Measurements from ENCODE around the genes DIP2C, GTPBP4 and IDI1.

DNA sequence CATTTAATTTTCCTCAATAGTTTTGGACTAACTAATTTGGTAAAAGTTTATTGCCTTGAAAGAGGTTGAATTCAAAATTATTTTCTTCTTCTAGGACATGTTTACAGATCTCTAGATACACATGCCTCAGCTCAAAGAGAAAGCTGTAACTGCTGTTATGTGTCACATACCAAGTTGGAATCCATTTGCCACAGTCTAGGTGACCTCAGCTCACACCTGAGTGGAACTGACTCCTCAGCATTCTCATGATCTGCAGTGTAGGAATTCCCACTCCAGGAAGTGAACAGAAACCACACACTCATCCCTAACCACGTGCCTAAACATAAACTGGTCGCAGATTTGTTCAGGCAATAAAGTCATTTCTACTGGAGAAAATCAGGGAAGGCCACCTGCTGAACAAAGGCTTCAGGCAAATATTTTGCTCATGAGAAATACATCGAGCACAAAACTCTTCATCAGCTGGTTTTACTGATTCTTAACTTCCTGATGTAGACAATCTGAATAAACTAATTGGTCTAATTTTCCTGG is 23.0 kb upstream of the ZMYND11 start:
- PRO-cap: unidirectional peak, plus-strand start at position 365 of the sequence

DNA sequence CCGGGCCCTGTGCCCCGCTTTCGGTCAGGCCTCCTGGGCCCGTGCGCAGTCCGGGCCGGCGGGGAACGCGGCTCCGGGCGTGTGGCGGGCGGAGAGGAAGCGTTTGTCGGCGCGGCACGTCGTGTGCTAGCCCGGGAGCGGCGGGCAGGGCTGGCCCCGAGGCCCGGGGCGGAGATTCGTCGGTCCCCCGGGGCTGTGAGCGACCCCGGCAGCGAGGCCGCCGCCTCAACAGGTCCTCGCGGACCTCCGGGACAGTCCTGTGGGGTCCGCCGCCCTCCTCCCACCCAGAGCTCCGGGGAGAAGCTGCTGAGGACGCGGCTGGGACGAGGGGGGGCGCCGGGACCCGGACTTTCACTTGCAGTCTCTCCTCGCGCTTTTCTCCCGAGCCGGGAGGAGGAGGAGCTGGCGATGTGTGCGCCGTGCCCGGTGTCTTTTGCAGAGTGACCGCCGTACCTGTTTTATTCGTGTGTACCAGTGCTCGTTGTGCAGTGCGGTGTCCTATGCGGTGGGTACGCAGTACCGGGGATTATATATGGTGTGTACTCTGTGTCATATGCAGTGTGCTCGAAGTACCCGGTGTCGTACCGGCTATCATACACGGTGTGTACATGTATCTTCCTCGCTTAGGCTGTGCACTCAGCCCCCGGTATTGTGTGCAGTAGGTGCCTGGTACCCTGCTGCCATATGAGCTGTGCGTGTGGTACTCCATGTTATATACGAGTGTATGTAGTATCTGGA is 827 bp downstream of the ZMYND11 start:
- PRO-cap: bidirectional peak, plus-strand start at position 112 of the sequence, minus-strand start at position 86 of the sequence; unidirectional peak, minus-strand start at position 383 of the sequence; unidirectional peak, minus-strand start at position 442 of the sequence

DNA sequence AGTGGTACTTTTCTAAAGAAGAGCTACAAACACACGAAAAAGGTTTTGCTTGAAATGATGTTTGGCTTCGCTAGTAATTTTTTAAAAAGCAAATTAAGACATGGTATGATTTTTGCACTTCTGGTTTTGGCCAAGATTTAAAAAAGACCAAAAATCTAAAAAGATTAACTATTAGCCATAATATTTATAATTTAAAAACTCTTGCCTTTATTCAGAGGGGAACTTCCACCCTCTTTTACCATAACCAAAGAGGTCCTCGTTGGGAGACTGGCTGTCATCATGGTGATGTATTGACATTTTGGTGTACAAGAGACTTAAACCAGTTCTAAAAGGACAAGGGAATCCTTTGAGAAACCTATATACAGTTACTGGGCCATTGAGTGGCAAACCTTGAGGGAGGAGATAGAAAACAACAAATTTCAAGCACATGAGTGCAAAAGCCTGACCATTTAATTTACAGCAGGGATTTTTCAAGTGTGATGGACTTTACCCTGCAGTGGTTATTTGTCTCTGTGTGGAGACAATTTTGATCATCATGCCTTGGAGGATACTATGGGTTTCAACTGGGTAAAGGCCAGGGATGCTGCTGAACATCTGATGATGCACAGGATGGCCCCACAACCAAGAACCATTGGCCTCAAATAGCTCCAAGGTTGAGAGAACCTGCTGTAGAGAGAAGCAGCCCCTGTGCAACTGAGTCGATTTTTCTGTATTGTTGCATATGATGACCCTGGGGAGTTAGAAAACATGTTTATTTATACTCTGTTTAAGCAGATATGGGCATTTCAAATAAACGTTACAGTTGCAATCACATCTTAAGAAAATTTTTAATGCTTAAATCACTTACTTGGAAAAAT is 20.5 kb downstream of the ZMYND11 start:
- PRO-cap: no peak

GRCh38 chr10:443395-443858 is 246.0 kb downstream of the DIP2C start:
- PRO-cap: no peak

- PRO-cap: no peak
Observed at GRCh38 chr10:520369-520764, 169.1 kb downstream of the DIP2C start.

DNA sequence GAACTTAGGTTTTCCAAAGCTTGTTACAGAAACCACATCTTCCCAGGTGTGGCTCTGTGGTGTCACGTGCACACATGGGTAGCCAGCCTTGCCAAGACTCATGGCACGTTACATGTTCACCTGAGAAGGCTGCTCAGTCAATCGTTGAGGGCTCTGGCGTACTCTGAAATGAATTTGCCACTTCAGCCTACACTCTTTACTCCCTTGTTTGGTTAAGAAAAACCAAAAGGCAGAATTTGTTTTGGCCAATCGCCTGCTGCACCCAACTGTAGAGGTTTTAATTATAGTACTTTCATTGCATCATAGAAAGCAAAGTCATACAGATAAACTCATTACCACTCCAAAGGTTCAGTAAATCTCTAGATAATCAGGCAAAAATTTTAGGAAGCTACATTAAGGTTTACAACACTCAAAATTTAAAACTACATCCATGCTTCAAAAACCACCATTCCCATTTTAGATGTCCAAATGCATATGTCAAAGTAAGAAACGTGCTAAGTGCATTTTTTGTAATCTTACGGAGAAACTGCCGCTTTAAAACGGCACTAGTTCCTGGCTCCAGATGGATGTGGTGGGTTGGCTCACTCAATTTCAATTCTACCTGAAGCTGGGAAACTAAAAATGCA is 88.5 kb downstream of the DIP2C start:
- PRO-cap: no peak

DNA sequence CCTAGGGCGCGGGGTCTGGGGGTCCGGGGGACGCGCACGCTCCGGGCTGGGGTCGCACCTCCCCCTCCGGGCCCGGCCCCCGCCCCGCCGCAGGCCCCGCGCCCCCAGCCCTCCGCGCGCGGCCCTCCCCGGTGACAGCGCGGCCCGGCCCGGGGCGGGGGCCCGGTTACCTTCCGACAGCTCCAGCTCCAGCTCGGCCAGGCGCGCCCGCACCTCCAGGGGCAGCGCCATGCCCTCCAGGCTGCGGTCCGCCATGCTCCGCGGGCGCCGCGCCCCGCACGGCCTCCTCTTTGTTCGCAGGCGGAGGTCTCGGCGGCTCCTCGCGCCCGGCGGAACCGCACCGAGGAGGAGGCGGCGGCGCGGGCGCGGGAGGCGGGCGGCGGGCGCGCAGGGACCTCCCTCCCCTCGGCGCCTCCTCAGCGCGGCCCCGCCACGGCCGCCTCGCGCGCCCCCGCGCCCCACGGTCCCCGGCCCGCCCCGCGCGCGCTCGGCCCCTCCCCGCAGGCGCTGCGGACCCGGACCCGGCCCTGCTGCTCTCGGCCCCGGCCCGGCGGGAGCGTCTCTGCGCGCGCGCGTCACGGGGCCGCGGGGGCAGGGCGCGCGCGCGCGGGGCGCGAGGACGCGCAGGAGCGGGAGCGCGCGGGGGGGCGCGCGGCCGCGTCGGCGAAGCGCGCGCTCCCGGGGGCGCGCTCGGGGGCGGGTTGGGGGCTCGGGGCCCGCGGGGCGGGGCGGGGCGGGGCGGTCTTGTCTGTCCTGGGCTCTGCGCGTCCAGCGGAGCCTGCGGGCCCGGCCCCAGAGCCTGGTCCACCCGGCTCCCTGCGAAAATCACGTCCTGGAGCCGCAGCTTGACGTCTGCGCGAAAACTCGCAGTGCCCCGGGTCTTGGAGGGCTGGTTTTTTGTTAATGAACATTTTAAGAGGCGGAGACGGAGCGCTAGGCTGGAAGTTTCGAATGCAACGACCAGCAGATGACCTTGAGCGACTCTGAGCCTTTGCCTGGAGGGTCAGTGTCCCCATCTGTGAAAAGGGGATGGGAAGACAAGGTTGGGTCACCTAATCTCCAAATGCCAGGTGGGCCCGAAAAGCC is at the start of gene DIP2C:
Gene DIP2C (minus strand): TSS at position 345 of the 1,086 bp plus-strand sequence.
- PRO-cap: bidirectional peak, plus-strand start at position 771 of the sequence, minus-strand start at position 426 of the sequence

DNA sequence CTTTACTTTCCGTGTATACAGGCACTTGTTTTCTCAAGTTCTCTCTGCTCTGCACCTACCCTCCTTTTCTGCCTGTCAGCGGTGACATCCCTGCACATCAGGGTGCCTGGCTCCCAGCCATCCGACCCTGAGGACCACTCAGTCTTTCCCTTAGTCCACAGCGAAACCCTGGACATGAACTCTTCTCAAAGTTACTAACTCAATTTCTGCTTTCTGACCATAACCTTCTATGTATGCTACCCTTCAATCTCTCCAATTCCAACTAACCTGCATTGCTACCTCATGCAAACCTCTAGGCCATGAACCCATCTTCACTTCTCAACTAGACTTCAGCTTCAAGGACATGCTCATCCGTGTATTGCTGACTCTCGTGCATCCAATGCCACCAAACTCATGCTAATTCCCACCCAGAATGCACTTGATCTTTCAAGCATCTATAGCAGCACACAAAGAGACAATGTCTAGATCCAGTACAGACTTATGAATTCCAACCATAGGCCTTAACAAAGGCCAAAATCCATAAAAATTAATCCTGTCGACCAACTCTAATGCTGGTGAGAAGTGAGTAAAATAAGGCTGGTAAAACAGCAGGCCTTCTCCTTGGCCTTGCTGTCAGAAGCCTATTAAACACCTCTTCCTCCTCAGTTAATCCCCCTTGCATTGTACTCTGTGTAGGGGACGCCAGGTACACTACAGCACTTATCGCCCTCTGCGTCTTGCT is 102.9 kb downstream of the LARP4B start:
- PRO-cap: no peak

DNA sequence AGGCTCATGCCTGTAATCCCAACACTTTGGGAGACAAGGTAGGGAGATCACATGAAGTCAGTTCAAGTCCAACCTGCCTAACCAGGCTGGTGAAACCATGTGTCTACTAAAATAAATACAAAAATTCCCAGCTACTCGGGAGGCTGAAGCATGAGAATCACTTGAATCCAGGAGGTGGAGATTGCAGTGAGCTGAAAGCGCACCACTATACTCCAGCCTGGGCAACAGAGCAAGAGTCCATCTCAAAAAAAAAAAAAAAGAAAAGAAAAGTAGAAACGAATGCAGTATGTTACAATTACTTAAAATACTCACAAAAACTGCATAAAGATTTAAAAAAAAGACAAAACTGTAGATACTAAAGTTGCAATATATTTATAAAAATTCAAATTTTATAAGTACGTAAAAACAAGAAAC is 36.1 kb downstream of the LARP4B start:
- PRO-cap: no peak

DNA sequence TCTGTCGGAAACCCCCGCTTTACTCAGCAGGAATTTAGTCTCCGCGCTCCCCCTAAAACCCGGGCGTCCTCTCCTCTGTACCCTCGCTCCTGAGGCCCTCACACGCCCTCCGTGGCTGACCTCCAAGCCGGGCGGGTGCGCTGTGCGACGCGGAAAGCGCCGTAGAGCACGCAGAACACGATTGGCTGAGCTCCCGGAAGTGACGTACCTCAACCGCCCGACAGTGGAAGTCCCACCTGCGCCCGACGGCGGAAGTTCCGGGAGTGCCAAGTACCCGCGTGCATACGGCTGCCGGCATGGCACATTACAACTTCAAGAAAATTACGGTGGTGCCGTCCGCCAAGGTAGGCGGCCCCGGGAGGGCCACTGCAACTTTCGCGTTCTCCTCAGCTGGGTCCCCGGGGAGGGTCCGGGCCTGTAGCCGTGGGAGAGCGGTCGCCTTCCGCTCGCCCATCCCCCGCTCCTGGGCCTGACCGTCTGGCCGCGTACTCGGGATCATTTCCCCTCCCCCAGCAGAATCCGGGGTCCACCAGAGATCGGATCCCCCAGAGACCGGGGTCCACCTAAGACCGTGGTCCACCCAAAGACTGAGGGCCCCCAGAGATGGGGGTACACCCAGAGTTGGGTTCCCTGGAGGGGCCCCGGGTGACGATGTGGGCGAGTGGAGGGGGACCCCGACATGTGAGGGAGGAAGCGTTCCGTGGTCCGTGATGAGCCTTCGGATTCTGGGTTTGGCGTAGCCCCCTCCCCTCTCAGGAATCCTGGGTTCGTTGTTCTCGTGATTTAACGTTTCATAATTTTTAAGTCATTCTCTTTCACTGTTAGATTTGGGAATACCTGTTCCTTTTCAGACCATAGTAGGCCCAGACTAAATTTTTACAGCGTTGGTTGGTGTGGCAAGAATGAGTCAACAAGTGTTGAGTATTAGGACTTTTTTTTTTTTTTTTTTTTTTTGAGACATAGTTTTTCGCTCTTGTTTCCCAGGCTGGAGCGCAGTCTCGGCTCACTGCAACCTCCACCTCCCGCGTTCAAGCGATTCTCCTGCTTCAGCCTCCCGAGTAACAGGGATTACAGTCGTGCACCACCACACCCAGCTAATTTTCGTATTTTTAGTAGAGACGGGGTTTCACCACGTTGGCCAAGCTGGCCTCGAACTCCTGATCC is at the start of gene GTPBP4:
Gene GTPBP4 (plus strand): TSS at position 251 of the 1,164 bp plus-strand sequence.
- PRO-cap: bidirectional peak, plus-strand start at position 254 of the sequence, minus-strand start at position 92 of the sequence

DNA sequence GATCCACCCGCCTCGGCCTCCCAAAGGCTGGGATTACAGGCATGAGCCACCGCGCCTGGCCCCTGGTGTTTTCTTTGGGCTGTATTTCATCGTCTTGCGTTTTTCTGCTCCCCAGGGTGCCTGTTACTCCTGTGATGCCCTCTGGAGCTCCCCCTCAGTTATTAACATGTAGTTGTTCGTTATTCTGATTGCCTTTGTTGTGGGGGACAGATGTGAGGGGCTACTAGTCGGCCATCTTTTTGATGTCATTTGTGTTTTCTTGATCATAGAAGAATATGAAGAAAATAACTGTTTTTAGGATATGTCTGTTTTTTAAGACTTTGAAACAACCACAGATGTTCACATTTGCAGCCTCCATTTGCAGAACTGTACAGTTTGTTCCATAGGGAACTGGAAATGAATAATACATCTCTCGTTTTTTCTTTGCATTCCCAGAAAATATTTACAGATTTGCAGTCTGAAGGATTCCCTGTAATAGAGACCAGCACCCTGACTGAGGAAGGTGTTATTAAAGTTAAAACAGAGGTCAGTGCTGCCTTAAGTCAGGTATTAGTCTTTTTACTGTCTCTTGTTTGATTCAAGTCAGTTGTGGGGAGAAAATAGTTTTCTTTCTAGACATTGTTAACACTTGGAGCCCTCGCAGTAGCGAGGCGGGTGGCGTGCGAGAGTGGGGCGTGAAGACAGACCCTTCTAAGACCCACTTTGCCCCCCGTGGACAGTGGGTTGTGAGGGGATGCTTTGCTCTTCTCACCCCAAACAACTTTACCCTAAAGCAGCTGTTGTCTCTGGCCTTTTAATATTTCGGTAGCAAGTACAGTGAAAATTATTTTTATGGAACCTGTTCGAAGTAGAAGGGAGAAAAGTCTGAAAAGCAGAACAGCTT is 17.4 kb downstream of the GTPBP4 start:
- PRO-cap: no peak

DNA sequence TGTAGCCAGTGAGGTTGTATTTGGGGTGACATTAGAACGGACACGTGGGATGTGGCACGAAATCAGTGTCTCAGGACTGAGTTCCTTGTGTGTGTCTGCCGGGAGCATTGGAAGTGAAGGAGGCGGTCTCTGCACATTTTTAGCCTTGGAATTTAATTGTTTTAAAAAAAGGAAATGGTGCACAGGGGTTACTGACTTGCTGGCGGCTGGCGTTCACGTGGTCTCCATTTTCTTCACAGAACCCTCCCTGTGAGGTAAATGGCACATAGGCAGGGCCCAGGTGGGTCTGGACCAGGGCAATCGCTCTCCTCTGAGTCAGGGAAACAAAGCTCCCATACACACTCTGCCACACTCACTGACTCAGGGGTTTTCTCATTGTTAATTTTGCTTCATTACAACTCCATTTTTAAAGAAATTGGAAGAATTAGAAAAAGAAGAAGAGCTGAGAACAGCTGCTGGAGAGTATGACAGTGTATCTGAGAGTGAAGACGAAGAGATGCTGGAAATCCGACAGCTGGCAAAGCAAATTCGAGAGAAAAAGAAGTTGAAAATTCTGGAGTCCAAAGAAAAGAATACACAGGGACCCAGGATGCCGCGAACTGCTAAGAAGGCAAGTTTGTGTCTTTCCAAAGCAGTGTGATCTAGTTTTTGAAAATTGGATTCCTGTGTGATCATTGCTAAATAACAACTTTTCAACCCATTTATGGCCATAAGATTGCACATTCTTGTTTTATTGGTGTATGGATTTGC is 13.4 kb downstream of the IDI2 start:
- PRO-cap: no peak

GRCh38 chr10:1048984-1050114 is at the start of gene IDI1:
IDI1 (minus strand) TSS chr10:1049119.
- PRO-cap: bidirectional peak, plus-strand start at chr10:1049095, minus-strand start at chr10:1048886; bidirectional peak, plus-strand start at chr10:1049517, minus-strand start at chr10:1049355

DNA sequence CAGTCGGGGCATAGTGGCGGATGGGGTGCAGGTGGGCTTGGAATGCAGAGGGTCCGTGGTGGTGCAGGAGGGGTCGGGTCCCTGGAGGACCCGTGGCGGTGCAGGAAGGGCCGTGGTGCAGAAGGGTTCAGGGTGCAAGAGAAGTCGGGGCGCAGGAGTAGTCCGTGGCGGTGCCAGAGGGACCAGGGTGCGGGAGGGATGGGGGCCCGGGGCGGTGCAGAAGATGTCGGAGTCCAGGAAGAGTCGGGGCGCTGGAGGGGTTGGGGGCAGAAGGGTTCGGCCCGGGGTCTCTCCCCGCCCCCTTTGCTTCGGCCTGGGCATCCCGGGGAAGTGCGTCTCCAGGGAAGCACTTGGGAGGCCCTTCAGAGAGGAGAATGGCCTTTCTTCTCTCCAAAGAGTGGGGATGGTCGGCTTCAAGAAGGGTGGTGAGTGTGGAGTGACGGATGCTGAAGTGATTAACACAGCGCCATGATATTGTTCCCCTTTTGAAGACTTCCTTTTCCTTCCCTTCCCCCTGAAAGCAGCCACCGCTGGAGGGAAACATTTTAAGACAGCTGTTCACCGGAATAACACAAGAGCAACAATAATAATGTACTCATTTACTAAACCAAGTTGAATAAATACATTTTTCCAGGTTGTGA is 1.0 kb downstream of the WDR37 start:
- PRO-cap: unidirectional peak, minus-strand start at position 453 of the sequence

- PRO-cap: unidirectional peak, plus-strand start at chr10:2303330
Observed at GRCh38 chr10:2303149-2303535, 565.8 kb upstream of the ADARB2 start.

GRCh38 chr10:3079455-3080270 is 12.3 kb downstream of the PFKP start:
- PRO-cap: no peak

GRCh38 chr10:3287807-3288410 is 115.3 kb upstream of the PITRM1 start:
- PRO-cap: no peak

GRCh38 chr10:3424372-3424968 is 251.9 kb upstream of the PITRM1 start:
- PRO-cap: no peak

- PRO-cap: no peak
Observed at GRCh38 chr10:3452988-3453397, 280.4 kb upstream of the PITRM1 start.

DNA sequence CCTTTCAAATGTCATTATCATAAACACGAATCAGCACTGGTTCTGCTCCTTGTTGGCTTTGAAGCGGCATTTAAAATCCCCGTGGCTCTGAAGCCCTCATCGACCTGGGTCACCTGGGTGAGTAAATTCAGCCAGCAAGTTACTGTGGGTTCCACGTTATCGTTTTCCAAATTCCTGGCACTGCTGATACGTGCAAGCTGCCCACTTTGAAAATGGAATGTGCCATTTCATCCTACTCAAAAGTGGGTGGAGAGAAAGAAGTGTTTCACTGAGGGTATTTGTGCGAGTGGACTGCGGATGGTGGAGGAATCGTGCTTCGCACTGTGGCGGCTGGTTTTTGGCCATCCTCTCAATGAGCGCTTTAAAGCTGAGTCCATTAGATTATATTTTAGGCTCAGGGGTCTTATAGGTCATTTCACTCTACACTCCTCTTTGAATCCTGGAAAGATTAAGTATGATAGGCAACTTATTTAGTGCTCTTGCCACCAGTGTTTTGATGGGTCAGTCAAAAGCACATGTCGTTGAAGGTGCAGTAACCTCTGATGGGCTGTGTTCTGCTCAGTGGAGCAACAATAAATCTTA is 281.6 kb downstream of the KLF6 start:
- PRO-cap: no peak

All from bronchus (tissue), 1 donor.